Mesangial cell (primary cell): ENCODE results near the gene RNF144B.

DNA sequence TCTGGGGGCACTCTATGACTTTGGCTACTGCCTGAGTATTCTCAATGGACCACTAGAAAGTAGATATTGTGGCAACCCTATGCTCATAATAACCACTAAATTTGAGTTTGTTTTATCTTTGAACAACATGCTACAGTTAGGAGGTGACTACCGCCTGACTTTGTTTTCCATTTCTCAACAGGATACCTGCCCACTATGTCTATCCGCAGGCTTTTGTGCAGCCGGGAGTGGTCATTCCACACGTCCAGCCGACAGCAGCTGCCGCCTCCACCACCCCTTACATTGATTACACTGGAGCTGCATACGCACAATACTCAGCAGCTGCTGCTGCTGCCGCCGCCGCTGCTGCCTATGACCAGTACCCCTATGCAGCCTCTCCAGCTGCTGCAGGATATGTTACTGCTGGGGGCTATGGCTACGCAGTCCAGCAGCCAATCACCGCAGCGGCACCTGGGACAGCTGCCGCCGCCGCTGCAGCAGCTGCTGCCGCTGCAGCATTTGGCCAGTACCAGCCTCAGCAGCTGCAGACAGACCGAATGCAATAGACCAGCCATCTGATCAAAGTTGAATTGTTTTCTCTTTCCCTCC is 10.5 kb downstream of the RBM24 start:
- RAMPAGE, long total RNA, result no peak

DNA sequence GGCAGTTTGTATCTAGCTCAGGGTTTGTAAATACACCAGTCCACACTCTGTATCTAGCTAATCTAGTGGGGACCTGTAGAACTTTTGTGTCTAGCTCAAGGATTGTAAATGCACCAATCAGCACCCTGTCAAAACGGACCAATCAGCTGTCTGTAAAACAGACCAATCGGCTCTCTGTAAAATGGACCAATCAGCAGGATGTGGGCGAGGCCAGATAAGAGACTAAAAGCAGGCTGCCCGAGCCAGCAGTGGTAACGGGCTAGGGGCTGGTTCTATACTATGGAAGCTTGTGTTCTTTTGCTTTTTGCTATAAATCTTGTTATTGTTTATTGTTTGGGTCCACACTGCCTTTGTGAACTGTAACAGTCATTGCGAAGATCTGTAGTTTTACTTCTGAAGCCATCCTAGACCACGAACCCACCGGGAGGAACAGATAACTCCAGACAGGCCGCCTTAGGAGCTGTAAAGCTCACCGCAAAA is 18.8 kb upstream of the FAM8A1 start:
- RAMPAGE, long total RNA, result no peak

DNA sequence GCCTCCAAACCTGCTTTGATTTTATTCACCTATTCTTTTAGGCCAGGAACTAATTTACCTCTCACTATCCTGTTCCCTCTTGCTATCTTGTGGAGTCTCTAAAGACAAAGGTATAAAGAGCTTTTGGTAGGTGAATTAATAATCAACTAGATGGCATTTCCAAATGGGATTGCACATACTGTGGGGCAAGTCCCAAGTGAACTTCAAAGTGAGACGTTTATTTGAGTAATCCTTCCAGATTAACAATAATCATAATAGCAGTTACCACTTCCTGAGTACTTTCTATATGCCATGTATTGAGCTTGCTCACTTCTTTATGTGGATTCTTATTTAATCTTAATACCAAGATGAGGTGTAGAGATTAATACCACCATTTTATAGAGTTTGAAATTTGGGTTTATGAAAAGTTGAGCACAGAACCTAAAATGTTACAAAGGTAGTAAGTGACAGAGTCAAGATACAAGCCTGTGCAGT is 2.9 kb downstream of the FAM8A1 start:
- RAMPAGE, long total RNA, result no peak

- RAMPAGE, long total RNA, result no peak
Measured at GRCh38 chr6:17715050-17715466, 8.3 kb upstream of the NUP153 start.

DNA sequence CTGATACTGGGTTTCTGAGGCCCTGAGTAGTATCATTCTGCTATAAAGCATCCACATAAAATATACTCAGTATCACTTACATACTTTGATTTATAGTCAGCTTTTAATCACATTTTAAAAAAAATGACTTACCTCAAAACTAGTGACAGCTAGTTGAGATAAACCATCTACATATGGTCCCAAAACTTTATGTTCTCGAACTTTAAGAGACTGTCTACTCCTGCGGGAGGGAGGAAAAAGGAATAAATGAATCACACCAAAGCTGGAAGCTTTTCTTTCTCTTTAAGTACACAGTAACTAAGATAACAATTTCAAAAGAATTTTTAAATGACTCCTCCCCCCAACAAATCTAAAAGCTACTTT is 135.6 kb downstream of the KIF13A start:
- RAMPAGE, long total RNA, result no peak

- RAMPAGE, long total RNA, result no peak
Measured at GRCh38 chr6:17930231-17931112, 57.0 kb downstream of the KIF13A start.

DNA sequence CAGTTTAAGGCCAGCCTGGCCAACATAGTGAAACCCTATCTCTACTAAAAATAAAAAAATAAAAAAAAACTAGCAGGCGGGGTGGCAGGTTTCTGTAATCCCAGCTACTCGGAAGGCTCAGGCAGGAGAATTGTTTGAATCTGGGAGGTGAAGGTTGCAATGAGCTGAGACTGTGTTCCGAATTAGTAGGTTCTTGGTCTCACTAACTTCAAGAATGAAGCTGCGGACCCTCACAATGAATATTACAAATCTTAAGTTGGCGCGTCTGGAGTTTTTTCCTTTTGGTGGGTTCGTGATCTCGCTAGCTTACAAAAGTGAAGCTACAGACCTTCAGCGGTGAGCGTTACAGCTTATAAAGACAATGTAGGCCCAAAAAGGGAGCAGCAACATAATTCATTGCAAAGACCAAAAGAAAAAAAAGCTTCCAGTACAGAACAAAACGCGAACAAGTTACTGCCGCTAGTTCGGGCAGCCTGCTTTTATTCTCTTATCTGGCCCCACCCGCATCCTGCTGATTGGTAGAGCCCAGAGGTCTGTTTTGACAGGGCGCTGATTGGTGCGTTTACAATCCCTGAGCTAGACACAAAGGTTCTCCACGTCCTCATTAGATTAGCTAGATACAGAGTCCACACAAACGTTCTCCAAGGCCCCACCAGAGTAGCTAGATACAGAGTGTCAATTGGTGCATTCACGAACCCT is 12.2 kb downstream of the KIF13A start:
- RAMPAGE, long total RNA, result no peak

- RAMPAGE, long total RNA, result no peak
Measured at GRCh38 chr6:17988501-17988806, 1.0 kb upstream of the KIF13A start.

DNA sequence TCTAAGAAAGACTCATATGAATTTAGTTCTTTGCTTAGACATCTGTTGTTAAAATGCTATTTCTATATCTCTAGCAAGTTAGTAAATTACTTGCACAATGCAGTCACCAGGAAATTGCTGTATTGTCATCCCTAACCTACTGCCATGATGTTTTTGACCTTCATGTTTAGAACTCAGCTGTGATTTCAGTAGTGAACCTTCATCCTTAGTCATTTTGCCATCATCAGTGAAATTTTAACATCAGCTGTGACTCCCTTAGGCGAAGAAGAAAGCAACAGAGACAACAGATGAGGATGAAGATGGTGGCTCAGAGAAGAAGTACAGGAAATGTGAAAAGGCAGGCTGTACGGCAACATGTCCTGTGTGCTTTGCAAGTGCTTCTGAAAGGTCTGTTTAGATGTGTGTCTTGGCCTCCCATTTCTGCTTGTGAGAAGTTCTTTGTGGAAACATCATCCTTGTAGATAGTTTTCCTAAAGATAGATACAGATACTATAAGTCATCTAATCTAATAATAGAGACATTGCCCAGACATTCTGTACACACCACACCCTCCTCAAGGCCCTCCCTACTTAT is 5.9 kb downstream of the KDM1B start:
- RAMPAGE, long total RNA, result no peak

DNA sequence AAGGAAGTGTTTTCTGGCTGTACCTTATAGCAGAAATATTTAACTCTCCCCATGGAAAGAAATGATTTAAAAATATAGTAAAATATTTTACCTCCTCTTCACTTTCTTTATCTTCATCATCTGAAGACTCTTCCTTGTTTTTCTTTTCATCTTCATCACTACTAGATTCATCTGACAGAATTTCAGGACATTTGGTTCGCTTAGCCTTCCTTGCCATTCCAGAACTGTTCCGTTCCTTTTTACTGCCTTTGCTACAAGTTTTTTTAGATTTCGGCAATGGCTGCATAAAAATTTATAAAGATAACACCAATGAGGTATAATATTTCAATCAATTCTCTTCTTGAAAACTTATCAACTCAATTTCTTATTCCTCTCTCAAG is 14.8 kb downstream of the DEK start:
- RAMPAGE, long total RNA, result start-site peak on the minus strand centred at position 181 of the sequence, 133 bp wide, 115 reads

DNA sequence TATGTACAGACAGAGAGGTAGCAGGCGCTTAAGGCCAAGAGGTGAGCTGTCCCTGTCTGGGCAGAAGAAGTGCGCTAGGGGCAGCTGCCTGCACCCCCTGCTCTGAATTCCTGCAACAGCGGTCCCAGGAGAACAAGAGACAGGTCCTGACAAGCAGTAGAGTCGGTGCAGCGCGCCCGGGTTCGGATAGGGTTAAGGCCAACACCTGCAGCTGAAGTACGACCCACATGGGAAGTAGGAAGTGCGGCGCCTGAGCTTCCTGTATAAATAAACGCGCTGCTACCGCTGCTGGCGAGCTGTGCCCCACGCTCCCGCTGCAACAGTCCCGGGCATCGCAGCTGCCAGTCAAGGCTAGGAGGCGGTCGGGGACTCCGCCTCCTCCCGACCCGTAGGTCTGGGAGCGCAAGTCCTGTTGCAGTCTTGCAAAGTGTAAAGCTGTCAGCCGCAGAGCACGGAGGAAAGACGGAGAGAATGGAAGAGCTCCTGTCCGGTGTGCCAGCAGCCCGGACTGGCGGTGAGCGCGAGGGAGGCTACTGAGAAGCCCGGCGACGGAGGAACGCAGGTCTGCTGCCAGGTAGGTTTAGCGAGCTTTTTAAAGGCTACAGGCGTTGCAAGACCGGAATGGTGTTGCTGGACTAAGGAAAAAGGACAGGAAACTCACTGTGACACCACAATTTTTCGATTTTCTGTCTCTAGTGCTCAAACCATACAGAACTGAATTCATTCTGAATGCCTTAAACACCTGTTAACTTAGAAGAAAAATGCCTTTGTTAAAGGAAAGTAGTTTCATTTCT is at the start of gene RNF144B:
RNF144B (plus strand) TSS at position 294 of the 794 bp plus-strand sequence.
- RAMPAGE, long total RNA, result no peak

DNA sequence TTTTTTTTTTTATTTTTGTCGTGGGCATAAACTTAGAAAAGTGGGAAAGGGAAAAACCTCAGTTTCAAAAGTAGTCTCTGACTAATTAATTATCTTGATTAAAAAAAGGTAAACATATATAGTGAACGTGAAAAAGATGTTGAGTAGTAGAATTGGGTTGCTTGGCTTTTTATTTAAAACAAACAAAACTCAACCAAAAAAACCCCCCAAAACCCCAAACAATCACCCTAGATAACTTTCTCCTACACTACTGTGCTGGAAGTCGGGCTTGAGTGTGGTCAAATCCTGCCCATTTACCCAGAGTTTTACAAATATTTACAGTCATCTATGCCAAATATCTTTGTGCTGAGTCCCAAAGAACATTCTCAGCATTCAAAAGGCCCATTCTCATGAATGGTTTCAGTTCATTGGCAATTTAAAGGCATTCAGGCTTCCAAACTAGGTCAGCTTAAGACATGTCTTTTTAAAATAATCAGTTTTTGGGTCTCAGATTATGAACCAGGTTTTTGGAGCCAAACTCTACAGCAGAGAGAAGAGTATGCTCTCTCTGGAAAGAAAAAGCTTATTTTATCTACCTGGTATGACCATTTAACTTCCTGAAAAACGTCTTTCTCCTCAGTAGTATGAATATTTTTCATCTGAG is 1.8 kb downstream of the RNF144B start:
- RAMPAGE, long total RNA, result no peak

DNA sequence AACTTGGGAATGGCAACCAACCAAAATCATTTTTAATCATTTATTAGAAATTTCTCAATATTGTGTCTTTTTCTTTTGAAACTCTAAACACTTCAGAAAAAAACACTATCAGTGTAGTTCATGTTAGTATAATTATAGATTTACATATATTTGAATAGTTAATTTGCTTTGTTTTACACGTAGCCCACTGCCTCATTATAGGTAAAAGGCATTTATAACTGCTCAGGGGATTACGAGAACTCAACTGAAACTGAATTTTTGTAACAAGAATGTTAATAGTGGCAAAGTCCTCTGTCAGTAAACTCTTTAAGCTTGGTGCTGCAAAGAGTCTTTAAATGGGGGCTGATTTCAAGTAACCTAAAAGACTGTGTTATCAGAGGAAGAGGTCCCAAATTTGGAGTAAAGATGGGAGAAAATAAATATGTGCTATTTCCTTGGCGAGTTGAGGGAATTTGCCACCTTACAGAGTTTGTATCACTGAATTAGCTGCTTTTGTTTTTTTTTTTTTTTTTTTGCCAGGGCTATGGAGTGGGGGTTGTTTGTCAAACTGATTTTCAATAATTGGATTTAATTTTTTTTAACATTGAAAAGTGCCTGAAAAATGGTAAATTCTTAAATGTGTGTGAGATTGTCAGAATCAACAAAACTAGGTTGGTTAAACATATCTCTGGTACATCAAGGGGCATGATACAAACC is 79.9 kb downstream of the RNF144B start:
- RAMPAGE, long total RNA, result no peak

DNA sequence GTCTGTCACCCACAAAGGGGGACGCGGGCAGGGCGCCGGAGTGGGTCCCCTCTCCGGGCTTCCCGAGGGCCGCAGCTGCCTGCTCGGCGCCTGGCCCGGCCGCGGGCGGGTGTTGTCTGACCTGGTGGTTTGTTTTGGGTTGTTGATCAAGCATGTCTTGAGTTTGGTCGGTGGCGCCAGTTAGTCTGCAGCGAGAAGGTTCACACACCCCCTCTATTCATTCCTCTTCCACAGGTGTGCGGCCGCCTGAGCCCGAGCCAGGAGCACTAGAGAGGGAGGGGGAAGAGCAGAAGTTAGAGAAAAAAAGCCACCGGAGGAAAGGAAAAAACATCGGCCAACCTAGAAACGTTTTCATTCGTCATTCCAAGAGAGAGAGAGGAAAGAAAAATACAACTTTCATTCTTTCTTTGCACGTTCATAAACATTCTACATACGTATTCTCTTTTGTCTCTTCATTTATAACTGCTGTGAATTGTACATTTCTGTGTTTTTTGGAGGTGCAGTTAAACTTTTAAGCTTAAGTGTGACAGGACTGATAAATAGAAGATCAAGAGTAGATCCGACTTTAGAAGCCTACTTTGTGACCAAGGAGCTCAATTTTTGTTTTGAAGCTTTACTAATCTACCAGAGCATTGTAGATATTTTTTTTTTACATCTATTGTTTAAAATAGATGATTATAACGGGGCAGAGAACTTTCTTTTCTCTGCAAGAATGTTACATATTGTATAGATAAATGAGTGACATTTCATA is 2.0 kb downstream of the ID4 start:
- RAMPAGE, long total RNA, result no peak

- RAMPAGE, long total RNA, result no peak
Measured at GRCh38 chr6:20138954-20139525, 73.2 kb downstream of the MBOAT1 start.

DNA sequence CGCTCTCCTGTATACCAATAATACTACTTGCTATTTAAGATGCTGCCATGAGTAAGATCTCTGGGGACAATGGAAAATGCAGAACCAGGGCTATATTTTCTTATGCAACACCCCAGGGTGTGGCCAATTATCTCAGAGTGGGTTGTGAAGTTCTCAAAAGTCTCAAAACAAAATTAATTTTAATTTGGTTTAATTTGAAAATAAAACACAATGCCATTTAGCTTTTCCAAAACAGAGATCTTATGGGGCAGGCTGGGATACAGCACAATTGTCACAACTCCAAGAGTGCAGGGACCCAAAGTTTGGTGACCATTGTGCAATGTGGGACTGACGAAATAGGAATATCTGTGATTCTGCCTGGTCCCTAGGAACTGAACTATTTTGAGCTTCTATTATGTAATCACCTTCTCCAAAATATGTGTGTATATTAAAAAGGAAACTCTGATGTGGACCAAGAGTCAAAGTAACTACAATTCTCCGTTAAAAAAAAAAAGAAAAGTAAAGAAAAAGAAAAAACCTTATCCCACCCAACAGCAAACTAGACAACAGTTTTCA is 43.1 kb downstream of the MBOAT1 start:
- RAMPAGE, long total RNA, result no peak

- RAMPAGE, long total RNA, result no peak
Measured at GRCh38 chr6:21593212-21593655, 317 bp upstream of the SOX4 start.

GRCh38 chr6:21596192-21596830 is 2.8 kb downstream of the SOX4 start:
- RAMPAGE, long total RNA, result no peak

DNA sequence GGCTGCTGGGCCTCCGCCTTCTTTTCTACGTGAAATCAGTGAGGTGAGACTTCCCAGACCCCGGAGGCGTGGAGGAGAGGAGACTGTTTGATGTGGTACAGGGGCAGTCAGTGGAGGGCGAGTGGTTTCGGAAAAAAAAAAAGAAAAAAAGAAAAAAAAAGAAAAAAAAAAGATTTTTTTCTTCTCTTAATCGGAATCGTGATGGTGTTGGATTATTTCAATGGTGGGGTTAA is 3.2 kb downstream of the SOX4 start:
- RAMPAGE, long total RNA, result no peak

- RAMPAGE, long total RNA, result no peak
Measured at GRCh38 chr6:22146892-22147631, 149.8 kb downstream of the PRL start.